Cardiac septum (tissue), 1 donor: ENCODE results near the gene TBCC.

DNA sequence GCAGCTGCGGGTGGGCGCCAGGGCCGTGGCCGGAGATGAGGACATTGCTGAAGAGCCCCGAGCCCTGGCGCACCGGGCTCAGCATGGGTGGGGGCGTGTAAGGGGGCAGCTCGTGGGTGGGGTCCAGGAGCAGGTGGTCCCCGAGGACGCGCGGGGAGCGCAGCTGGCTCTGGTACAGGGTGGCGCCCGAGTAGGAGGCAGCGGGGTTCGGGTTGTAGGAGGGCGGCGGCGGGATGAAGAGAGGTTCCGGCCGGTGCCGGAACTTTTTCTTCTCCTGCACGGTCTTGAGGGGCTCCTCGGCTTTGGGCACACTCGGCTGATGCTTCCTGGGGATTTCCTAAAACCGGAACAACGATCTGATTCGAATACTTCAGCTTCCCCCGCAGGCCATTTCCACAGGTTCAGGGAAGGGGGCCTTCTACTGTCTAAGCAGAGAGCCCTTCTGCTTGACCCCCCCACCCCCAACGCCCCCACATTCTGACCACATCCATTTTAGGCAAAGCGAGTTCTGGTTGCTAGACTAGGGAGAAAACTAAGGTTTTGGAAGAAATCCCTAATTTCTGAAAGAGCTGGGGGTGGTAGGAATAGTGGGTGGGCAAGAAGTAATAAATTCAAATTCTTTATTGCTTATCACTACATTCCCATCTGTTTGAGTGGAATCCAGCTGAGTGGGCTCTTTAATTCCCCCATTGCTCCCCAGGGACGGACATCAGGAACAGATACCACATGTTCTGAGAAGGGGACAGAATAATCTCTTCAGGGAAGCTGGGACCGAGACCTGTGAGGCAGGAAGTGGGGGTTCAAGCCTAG lies 41.9 kb upstream of the MRPS10 start:
- PRO-cap = no peak

- PRO-cap = no peak
Observed at GRCh38 chr6:42380488-42380982, 71.2 kb downstream of the TRERF1 start.

GRCh38 chr6:42417516-42418122 lies 34.1 kb downstream of the TRERF1 start:
- PRO-cap = no peak

DNA sequence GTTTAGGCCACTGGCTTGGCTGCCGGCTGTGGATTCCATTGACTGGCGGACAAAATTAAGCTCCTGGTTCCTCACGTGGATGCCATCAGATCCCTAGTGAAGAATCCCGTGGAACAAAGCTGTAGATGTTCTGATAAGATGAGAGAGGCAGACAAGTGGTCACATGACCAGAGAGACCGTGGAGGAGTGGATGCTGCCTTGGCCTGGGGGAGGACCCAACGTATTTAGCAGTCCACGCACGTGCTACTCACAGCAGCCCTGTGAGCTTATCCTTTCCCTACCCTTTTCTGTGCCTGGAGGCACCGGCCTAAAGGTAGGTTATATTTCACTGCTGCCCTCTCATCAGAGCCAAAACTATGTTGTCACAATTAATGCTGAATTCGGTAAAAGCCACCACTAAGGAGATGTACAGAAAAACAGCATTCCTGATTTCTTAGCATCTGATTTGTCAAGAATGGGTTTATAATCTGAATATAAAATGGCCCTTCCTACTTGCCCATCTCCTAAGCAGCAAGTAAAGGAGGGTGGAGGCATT lies 15.7 kb upstream of the UBR2 start:
- PRO-cap = no peak

GRCh38 chr6:42556081-42556495 lies 7.7 kb upstream of the UBR2 start:
- PRO-cap = no peak

- PRO-cap = no peak
Observed at GRCh38 chr6:42573533-42574340, 9.9 kb downstream of the UBR2 start.

GRCh38 chr6:42690822-42691330 lies 31.5 kb downstream of the PRPH2 start:
- PRO-cap = no peak

GRCh38 chr6:42692279-42692654 lies 30.1 kb downstream of the PRPH2 start:
- PRO-cap = no peak

DNA sequence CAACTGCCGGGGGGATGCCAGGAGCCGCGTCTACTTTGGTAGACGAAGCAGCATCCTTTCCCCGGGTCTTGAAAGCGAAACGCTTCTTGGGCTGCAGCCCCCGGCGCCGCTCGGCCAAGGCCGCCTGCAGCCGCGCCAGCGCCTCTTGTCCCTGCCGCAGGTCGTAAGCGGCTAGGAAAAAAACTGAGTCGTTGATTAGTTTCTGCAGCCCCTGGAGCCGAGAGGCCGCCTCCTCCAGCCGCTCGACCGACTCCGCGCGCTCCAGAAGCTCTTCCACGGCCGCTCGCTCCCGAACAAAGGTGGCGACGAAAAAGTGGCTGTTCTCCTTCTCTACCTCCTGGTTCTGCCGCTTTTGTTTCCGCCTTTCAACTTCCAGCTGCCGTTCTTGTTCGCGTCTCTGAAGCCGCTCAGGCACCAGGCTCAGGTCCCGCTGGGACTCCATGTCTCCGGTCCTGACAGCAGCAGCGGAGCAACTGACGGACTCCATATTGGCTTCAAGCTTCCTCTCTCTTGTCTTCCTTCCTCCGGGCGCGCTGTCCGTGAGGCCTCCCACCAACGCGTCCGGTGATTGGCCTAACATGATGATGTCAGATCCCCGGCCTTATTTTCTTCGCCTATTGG lies at the start of gene TBCC:
Gene TBCC (minus strand): TSS at position 517 of the 621 bp plus-strand sequence.
- PRO-cap = bidirectional peak, plus-strand start outside the sequence, minus-strand start at position 485 of the sequence

- PRO-cap = no peak
Observed at GRCh38 chr6:42787574-42788062, 5.8 kb downstream of the BICRAL start.

DNA sequence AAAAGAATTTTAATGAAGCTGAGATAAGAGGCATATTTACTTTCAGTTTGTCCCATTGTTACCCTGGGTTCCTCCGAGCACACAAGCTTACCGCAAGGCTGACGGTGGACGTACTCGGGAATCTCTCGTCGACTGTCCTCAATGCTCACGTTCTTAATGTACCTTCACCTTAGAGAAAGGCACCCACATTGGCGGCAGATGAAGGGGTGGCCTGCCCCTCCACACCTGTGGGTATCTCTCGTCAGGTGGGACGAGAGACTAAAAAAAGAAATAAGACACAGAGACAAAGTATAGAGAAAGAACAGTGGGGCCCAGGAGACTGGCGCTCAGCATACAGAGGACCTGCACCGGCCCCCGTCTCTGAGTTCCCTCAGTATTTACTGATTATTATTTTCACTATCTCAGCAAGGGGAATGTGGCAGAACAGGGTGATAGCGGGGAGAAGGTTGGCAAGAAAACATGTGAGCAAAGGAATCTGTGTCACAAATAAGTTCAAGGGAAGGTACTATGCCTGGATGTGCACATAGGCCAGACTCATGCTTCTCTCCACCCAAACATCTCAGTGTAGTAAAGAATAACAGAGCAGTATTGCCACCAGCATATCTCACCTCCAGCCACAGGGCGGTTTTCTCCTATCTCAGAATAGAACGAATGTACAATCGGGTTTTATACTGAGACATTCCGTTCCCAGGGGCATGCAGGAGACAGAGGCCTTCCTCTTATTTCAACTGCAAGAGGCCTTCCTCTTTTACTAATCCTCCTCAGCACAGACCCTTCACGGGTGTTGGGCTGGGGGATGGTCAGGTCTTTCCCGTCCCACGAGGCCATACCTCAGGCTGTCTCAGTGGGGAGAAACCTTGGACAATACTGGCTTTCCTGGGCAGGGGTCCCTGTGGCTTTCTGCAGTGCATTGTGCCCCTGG lies 12.1 kb upstream of the C6orf226 start:
- PRO-cap = no peak

GRCh38 chr6:43026967-43027736 lies 5.7 kb downstream of the RRP36 start:
- PRO-cap = no peak

- PRO-cap = no peak
Observed at GRCh38 chr6:43040312-43041181, 13.1 kb downstream of the CUL7 start.

GRCh38 chr6:43052366-43053205 lies 1.1 kb downstream of the CUL7 start:
- PRO-cap = no peak

DNA sequence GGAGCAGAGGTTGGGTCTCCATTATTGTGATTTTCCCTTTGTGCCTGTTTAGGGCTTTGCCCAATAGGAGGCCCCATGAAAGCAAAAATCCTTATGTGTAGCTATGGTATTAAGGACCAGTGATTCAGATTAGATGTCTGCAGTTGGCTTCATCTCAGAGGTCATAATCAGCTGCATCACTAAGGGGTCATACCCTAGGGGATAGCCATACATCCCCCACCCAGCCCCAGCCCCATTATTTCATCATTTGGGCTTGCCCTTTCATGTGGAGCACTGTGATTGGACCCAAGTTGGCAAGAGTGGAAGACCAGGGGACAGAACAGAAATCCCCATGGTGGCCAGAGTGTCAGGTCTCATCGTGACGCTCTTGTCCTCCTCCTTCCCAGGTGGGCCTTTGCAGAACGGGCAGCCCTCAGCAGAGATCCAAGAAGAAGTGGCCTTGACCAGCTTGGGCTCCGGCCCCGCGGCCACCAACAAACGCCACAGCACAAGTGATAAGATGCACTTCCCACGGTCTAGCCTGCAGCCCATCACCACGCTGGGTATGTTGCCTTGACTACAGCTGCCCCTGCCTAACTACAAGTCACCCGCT lies 26.9 kb upstream of the SRF start:
- PRO-cap = no peak

- PRO-cap = no peak
Observed at GRCh38 chr6:43169907-43170617, 1.0 kb upstream of the SRF start.

- PRO-cap = bidirectional peak, plus-strand start at chr6:43172390, minus-strand start at chr6:43172256; unidirectional peak, minus-strand start at chr6:43172770
Observed at GRCh38 chr6:43172081-43172908, 1.2 kb downstream of the SRF start.

DNA sequence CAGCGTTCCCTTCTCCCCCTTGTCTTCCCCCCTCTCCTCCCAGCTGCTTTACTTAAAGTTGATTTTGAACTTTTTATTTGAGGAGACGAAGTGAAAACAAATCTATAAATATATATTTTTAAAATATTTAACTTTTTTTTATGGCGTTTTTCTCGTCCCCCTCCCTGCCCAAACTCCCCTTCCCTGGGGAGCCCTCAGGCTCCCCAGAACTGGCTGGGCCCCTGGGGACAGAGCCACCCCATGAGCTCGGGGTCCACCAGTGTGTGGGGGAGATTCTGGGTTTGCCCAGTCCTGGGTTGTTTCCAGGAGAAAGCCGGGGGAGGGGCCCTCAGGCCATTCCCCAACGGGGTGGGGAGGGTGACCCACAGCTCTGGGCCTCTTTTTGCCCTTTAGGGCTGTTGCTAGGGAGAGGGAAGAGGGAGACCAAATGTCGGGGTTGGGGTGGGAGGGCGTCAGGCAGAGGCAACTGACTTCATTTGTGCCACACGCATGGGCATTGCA lies 2.1 kb upstream of the CUL9 start:
- PRO-cap = no peak

DNA sequence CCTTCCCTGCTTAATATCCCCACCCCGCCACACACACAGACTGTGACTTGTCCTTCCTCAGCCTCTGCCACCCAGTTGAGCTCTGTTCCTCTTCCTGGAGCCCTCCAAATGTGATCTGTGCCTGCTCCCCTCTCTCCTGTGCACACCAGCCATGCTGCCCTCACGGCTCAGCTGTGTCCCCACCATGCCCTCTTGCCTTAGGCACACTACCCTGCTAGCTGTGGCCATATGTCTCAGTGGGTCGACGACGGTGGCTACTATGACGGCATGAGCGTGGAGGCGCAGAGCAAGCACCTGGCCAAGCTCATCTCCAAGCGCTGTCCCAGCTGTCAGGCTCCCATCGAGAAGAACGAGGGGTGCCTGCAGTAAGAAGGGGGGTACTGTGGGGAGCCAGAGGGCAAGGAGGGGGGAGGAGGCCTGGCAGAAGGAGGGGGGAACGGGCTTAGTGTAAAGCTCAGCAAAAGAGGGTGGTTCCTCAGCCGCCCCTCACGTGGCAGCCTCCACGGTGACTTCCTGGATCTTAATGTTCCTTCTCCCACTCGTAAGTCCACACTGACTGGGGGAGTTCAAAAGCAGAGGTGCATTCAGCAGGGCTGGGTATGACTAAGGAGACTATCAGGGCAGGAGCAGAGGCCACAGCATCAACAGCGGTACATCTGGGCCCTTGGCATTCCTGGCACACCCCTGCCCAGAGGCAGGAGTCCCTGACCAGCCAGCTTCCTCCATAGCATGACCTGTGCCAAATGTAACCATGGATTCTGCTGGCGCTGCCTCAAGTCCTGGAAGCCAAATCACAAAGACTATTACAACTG lies 8.1 kb downstream of the DNPH1 start:
- PRO-cap = no peak

- PRO-cap = bidirectional peak, plus-strand start at chr6:43269559, minus-strand start at chr6:43269512
Observed at GRCh38 chr6:43269168-43269808, 26.0 kb downstream of the TTBK1 start.